GM12891 (cell line): Measurements from ENCODE around the genes AHSP and ZNF267.

DNA sequence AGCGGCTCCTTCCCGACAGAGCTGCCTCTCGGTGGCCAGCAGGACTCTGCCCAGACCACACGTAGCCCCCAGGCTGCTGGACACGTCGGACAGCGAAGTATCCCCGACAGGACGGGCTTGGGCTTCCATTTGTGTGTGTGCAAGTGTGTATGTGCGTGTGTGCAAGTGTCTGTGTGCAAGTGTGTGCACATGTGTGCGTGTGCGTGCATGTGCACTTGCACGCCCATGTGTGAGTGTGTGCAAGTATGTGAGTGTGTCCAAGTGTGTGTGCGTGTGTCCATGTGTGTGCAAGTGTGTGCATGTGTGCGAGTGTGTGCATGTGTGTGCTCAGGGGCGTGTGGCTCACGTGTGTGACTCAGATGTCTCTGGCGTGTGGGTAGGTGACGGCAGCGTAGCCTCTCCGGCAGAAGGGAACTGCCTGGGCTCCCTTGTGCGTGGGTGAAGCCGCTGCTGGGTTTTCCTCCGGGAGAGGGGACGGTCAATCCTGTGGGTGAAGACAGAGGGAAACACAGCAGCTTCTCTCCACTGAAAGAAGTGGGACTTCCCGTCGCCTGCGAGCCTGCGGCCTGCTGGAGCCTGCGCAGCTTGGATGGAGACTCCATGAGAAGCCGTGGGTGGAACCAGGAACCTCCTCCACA is 23.2 kb upstream of the ITGAX start:
- RRBS: 97% methylated on average over 4 of the region's 31 CpGs

DNA sequence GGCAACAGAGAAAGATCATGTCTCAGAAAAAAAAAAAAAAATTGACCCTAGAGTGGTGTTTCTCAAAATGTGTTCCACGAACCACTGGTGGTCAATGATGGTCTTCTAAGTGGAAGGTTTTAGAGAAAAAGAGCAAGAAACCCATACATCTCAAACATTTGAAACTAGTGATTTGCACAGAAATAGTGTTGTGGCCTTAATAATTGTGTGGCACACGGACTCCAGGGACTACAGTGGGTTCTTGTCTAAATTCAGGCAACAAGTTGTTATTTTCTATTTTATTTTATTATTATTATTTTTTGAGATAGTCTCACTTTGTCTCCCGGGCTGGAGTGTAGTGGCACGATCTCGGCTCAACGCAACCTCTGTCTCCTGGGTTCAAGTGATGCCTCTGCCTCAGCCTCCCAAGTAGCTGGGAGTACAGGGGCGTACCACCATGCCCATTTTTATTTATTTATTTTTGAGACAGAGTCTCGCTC is 9.1 kb upstream of the ITGAD start:
- RRBS: no CpG with 5 or more reads among the region's 8 CpGs

GRCh38 chr16:31489789-31490328 is 6.9 kb downstream of the SLC5A2 start:
- RRBS: no CpG with 5 or more reads among the region's 11 CpGs

DNA sequence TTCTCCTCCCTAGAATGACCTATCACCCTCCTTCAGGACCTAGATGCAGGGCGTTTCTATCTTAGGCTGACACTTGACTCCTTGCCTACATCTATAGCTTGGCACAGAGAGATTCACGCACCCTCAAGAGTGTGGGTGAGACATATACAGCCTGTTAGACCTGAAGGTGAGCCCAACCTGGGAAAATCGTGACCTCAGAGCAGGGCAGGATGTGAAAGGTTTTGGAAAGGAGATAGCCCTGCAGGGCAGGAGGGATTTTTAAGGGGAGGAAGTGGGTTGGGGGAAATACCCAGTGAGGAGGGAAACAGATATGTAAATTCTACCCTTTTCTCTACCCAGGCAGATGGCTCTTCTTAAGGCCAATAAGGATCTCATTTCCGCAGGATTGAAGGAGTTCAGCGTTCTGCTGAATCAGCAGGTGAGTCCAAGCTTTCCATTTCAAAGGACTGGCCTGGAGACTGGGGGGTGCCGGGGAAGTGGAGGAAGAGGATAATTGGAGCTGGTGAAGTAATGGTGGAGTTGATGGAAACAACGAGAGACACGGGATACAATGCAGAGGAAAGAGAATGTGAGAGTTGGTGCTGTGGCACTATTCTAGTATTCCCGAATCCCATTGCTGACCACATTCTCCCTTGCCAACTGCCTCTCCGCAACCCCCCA is at the start of gene AHSP:
Gene AHSP, plus strand, starts transcription at position 104 of the 660 bp plus-strand sequence.
- RRBS: no CpG with 5 or more reads among the region's 10 CpGs

DNA sequence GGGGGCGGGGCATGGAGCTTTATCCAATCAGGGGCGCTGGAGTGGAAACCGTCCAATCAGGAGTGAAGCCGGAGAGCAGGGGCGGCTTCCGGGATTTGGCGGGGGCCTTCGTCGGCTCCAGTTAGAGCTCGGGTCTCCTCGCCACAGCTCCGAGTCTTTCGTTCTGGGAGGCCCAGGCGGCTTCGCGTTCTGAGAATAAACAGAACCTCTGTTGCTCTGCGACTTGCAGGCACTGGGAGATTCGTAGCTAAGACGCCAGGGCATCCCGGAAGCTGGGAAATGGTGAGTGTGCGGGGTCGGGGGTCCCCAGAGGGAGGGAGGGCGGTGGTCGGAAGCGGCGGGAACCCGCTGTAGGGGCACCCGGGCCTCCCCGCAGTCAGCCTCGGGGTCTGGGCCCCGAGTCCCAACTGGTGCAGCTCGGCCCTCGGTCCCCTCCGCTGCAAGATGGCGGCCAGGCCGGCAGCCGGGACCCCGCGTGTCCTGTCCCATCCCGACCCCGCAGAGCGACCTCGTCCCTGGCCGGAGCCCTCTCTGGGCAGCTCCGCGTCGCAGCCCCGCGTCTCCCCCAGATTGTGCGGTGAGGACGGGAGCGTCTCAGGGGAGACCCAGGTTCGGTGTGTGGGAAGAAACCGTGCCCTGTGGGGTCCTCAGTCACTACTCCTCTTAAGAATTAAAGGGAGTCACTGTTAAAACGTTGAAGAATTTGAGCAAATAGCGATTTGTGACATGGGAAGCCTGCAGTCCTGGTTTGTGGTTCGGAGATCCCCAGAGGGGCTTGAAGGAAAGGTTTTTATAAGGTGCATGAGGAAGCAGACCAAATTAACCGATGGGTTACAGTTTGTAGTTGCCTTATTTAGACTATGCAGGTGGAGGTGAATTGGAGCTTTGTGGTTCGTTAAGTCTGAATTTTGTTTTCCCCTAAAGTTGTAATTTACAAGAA is at the start of gene ZNF267:
Gene ZNF267, plus strand, starts transcription at position 120 of the 940 bp plus-strand sequence.
- RRBS: 1% methylated on average over 16 of the region's 59 CpGs

DNA sequence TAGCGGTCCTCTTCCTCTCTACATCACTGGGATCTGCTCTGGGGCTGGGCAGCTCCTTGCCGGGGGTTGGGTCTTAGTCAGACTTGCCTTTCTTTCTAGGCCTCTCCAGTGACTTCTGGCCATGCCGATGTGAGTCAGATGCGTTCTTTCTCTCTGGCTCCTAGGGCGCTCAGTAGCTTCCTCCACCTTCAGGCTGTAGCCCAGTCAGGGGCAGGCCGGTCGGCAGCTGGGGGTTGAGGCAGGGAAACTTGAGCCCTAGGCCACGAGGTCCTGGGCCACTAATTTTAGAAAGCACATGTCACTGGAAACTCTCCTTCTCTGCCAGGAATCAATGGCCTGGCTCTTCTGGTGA is 192.3 kb upstream of the TP53TG3 start:
- RRBS: no CpG with 5 or more reads among the region's 8 CpGs

GRCh38 chr16:34050119-34050318 is 590.6 kb downstream of the TP53TG3F start:
- RRBS: no CpG with 5 or more reads among the region's 27 CpGs

DNA sequence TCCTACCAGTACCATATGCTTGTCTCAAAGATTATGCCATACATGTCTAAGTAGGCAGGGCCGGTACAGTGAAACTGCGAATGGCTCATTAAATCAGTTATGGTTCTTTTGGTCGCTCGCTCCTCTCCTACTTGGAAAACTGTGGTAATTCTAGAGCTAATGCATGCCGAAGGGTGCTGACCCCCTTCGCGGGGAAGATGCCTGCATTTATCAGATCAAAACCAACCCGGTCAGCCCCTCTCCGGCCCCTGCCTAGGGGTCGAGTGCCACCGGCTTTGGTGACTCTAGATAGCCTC is 700.6 kb downstream of the TP53TG3F start:
- RRBS: no CpG with 5 or more reads among the region's 11 CpGs

GRCh38 chr16:35169203-35169640 is 1709.8 kb downstream of the TP53TG3F start:
- RRBS: no CpG with 5 or more reads among the region's 9 CpGs

GRCh38 chr16:46690007-46690511 is 600 bp downstream of the ORC6 start:
- RRBS: 2% methylated on average over 5 of the region's 29 CpGs

- RRBS: no CpG with 5 or more reads among the region's 20 CpGs
These were observed 8.4 kb upstream of the MYLK3 start for GRCh38 chr16:46756357-46757221.

DNA sequence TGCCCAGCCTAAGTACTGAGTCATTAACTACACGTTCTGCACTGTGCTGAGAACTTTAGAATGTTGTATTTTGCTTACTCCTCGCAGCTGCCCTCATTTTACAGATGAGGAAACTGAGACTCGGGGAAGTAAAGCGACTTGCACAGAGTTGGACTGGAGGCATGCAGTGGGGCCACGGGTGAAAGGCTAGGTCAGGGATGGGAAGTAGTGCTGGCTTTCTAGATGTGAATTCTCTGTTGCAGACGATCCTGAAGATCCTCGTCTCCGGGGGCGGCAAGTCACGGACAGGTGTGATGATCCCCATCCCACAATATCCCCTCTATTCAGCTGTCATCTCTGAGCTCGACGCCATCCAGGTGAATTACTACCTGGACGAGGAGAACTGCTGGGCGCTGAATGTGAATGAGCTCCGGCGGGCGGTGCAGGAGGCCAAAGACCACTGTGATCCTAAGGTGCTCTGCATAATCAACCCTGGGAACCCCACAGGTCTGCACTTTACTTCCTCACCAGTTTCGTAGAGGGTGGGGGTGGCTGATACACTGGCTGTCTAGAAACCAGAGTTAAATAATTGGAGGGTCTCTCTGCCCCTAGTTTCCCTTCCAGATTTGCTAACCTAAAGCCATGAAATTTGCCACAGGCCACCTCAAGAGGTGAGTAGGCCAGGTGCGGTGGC is 25.4 kb downstream of the GPT2 start:
- RRBS: no CpG with 5 or more reads among the region's 19 CpGs

DNA sequence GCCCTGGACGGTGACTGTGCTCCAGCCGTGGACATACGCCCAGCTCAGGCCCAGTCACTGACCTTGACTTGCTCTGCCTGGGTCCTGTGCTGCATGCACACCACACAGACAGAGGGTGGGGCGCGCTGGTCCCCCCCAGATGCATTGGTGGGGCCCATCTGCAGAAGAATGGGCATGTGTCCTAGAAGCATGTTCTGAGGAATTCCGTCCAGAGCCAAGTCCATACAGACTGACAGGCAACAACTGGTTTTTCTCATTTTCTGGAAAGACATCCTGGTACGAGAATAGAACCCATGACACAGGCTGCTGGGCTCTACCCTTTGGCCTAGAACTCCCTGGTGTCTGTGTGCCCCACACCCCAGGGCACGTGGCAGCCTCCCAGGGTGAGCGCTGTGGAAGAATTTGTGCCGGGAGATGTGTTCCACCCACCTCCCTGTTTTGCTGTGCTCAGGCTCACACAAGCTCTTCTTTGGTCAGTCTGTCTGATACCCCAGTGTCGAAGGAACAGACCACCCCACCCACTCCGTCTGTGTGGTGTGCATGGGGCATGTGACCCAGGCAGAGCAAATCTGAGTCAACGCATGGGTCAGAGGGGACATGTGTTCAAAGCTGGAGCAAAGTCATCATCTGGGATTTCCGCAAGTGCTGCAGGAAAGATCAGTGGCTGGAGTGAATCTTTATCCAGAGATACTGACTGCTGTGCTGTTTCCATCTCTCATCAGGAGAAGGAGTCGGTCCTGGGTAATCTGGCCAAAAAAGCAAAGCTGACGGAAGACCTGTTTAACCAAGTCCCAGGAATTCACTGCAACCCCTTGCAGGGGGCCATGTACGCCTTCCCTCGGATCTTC is 39.7 kb downstream of the GPT2 start:
- RRBS: no CpG with 5 or more reads among the region's 18 CpGs

GRCh38 chr16:46991978-46992412 is 18.5 kb upstream of the DNAJA2 start:
- RRBS: no CpG with 5 or more reads among the region's 6 CpGs

DNA sequence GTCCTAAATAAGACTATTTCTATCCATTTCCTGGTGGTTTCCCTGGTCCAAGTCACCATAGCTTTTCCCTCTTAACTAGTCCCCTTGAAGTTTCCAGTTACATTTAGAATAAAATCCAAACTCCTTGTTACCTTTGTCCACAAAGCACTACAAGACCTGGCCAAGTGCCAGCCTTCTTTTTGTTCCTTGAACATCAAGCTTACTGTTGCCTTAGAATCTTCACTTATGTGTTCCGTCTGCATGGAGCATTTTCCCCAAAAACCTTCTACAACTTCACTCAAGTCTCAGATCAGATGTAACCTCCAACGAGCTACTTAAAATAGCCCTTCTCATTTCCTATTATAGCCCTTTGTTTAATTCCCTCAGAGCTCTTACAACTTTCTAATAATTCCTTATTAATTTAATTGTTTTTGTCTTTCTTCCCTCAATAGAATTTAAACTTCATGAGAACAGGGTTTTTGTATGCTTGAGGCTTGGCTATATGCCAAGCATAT is 101.3 kb downstream of the ITFG1 start:
- RRBS: no CpG with 5 or more reads among the region's 2 CpGs

DNA sequence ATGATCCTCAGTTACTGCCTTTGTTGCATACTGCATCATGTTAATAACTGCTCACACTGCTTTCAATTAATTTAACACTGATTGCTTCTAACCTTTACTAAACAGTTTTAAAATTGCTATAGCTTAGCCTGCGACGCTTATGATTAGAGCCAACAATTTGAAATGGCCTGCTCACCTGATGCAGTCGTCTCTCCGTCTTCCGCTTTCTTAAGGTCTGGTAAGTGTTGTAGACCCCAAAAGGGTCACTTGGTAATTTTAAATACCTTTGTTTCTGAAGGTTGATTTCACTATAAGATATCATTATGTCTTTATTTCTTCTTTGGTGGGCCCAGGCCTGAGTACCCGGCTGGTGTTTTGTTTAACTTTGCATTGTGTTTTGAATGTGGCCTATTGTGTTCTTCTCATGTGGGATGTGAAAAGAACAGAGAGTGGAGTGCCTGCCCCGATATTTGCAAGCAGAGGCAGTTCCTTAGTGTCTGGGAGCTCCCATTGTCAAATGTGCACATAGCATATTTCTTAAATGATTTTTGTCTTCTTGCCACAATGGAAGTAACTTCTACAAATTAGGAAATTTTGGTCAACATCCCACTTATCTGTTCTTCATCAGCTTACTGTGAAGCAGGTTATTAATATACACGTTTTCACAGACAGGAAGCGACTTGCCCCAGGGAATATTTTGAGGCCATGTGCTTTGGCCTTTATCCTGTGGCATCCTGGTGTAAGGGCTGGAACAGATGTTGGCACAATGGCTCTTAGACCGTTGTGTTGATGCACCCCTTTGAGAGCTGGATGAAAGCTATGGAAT is 2.8 kb downstream of the PHKB start:
- RRBS: no CpG with 5 or more reads among the region's 10 CpGs

- RRBS: no CpG with 5 or more reads among the region's 5 CpGs
These were observed 7.0 kb downstream of the PHKB start for GRCh38 chr16:47468024-47468570.

DNA sequence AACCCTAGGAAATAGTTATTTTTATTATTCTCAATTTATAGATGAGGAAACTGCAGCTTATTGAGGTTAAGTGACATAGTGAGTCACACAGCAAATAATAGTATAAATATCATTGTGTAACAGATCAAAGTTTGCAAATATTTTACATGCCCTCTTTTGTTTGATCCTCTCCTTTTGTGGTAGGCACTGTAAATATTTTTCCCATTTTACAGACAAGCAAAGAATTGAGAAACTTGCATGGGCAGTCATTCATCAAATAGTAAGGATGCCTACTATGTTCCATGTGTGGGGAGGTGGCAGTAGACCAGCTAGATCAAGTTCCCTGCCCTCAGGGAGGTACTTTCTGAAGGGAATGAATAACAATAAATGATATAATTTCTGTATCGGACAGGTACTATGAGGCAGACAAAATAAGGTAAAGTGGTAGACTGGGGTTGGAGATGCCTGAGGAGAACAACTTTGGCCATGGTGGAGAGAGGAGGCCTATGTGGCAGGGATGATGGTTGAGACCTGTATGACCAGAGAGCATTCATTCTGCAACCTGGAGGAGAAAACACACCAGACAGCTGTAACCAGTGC is 173.1 kb downstream of the PHKB start:
- RRBS: no CpG with 5 or more reads among the region's 1 CpG

- RRBS: no CpG with 5 or more reads among the region's 9 CpGs
These were observed 100.9 kb downstream of the ABCC12 start for GRCh38 chr16:48054924-48055256.

DNA sequence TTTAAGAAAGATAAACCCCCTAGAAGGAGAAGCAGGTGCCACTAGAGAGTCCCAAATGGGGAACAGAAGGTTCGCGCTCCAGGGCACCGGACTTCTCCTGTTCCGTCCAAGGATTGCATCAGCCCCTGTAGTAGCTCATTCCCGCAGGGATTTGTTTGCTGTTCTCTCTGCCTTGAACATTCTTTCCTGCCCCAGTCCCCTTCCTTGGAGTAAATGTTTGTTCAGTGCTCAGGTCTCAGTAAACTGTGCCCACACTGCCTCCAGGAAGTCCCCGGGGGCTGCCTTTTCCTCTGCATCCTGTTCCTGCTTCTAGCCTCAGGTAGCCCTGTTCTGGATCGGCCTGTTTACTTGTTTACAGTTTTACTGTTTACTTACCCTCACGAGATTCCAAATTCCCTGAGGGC is 9.5 kb upstream of the ABCC12 start:
- RRBS: no CpG with 5 or more reads among the region's 8 CpGs